OVCAR3 (cell line): ENCODE measurements around the gene TNFAIP6.

DNA sequence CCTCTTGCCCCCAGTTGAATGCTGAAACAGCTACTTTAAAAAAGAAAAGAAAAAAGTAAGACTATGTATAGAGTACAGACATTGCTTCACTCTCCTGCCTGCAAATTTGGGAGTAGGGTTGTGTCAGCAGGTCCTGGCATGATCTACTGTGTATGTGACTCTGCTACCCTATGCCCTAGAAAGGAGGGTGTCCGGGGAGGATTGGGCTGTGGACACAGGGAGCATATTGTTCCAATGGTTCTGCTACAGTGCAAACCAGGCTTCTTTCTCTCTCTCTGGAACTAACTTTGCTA lies 9.9 kb upstream of the ZEB2 start:
- RRBS: no CpG with 5 or more reads among the region's 1 CpG

GRCh38 chr2:145065683-145066671 lies 546.1 kb upstream of the ZEB2 start:
- RRBS: no CpG with 5 or more reads among the region's 8 CpGs

DNA sequence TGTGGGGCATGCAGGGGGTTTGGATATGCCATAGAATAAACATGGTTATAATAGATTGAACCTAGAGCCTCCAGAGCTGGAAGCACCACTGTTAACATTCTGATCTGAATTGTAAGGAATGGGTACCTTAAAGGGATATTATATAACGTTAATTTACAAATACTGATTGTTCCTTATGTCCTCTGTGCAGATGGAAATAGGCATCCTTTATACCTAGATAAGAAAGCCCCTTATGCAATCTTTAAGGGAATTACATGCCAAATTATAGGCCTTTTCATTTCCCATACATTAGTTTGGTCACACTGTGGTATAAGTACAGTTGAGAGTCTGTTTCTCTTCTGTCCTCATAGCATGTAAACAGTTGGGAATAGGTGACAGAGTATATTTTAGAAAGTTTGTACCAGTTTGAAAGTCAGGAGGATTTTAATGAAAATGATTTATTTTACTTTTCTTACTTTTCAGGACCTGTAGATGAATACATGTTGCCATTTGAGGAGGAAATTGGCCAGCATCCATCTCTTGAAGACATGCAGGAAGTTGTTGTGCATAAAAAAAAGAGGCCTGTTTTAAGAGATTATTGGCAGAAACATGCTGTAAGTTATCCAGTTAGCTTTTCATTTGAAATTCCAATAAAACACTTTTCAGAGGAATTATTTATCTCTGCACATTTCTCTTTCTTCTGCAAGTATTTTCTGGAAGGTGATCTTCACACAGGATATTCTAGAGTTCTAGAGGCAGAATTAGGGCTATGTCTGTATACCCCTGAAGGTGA lies 80.9 kb downstream of the ACVR2A start:
- RRBS: no CpG with 5 or more reads among the region's 1 CpG

- RRBS: no CpG with 5 or more reads among the region's 5 CpGs
These were observed 653 bp downstream of the ORC4 start for GRCh38 chr2:148019957-148020210.

GRCh38 chr2:148021192-148021956 lies 483 bp downstream of the MBD5 start:
- RRBS: 0% methylated on average over 2 of the region's 9 CpGs

DNA sequence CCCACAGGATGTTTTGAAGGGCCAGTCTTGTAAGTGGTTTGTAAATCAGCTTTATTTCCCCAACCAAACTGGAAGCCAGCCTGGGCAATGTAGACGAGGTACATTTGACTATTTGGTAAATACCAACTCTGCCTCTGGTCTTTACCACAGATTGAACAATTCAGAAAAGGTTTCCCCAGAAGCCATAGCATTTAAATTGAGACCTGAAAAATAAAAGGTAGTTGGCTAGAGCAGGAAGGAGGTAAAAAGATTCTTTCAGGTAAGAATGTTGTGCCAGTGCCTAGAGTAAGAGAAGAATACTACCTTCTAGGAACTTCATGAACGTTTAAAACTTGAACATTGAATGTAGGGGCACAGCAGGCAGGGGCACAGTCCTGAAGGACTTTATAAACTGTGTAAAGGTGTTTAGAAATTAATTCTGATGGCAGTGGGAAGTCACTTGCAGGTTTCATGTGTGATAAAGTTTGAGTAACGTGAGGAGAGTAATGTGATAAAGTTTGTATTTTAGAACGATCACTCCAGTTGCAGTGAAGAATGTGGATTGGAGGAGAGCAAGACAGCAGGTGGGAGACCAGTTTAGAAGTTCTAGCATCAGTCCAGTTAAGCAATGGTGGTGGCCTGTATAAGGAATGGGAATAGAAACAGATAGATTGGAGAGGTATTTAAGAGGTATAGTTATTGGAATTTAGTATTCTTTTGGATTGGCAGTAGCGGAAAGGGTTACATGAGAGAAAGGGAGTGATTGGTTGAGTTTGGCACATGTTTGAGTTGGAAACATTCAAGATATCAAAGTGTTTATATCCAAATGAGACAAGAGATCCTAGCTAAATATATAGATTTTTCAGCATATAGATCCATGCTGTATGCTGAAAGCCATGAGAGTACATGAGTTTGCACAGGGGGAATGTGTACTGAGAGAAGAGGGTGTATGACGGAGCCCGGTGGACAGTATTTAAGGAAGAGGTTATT lies 77.0 kb downstream of the MBD5 start:
- RRBS: no CpG with 5 or more reads among the region's 7 CpGs

DNA sequence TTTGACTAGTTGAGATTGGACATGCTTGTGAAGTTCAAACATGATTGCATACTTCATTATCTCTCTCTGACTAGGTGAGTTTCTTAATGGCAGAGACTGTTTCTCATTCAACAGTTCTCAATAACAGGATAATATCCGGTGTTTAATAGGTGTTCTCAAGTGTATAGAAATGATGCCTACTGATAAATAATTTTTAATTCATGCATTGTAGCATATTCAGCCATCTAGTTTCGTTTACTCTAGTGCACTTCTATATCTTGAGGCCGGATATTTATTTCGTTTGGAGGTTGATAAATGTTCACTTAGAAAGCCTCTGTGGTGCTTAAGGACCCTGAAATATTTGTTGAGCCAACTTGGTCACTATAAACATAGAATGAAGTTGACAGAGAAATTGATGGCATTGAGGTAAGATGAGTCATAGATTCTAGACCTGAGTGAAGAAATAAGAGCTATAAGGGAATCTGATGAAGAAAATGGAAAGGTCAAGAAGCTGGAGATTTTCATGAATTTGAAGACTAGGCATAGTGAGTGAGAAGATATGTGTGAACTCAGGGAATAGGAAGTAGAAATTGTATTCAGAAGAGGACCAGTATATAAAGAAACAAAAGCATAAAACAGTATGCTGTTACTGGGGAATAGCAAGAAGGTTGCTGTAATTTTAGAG lies 35.8 kb downstream of the EPC2 start:
- RRBS: 88% methylated on average over 1 of the region's 4 CpGs

- RRBS: no CpG with 5 or more reads among the region's 2 CpGs
These were observed 51.6 kb downstream of the EPC2 start for GRCh38 chr2:148696037-148696679.

DNA sequence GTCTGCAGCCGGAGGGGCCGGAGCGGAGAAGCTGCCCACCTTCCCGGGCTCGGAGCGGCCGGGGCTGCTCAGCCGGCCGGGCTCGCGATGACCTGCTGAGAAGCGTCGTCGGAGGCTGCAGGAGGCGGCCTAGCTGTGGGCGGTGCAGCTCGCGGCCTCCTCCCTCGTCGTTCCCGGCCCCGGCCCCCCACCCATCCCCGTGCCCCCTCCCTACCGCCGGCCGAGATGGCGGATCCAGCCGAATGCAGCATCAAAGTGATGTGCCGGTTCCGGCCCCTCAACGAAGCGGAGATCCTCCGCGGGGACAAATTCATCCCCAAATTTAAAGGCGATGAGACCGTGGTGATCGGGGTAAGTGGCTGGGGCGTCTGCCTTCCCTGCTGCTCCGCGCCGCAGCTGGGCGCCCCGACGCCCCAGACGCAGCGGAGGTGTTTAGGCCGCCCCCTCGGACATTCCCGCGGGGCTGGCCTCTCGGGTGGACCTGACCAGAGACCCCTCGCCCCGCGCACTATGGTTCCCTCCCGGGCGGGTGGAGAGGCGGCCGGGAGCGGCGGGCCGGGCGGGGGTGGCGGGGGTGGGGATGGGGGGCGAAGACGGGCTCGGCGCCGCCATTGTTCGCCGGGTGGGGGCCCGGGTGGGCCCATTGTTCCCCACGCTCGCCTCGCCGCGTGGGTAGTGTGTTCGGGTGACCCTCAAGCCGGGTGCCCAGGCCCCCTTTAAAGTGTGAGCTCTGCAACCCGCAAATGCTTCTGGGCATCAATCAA lies 548 bp downstream of the KIF5C start:
- RRBS: 4% methylated on average over 29 of the region's 79 CpGs

DNA sequence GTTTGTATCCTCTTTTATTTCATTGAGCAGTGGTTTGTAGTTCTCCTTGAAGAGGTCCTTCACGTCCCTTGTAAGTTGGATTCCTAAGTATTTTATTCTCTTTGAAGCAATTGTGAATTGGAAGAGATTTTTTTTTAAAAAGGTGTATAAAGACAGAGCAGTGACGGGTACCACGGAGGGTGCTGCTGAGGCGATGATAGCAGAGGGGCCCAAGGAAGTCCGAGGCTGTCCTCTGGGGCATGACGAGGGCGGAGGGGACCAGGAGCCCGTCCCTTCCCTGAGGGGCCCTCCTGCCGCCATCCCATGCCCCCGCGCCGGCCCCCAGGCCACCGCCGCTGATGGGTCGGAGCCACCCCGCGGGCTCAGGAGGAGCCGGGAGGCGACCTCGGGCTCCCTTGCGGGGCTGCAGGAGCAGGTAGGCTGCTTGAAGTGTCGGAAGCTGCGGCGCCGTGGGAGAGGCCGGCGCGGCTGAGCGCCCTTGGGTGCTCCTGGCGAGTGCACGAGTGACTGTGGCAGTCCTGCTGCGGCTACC lies 10.3 kb upstream of the LYPD6 start:
- RRBS: 87% methylated on average over 5 of the region's 32 CpGs

DNA sequence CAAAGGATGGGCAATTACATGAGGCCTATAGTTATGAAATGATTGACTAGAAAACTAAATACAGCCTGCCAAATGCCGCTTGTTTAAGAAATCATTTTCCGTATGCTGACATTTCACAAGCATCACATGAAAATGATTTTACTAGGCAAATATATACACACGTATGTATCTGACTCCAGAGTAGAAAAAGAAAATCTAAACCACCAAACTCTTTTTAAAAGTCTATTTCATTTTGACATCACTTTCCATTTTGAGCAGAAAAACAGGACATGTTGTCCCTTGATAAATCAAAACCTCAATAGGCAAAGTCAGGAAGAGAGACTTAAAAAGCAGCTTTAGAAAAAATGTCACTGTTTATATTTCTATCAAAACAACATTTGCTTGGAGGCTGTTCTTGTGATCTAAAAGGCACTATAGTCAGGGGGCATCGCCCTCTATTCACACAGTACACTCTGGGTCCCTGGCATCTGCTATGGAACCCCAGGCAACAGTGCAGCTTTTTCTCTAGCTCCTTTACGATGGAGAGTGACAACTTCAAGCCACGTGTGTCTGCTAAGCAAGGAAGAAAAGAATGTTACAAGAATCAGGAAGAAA lies 11.4 kb downstream of the RND3 start:
- RRBS: no CpG with 5 or more reads among the region's 6 CpGs

GRCh38 chr2:151357315-151357758 lies at the start of gene TNFAIP6:
TSS of gene TNFAIP6 (plus strand) at chr2:151357592.
- RRBS: no CpG with 5 or more reads among the region's 3 CpGs

- RRBS: no CpG with 5 or more reads among the region's 4 CpGs
These were observed 21.7 kb downstream of the TNFAIP6 start for GRCh38 chr2:151379120-151379413.

DNA sequence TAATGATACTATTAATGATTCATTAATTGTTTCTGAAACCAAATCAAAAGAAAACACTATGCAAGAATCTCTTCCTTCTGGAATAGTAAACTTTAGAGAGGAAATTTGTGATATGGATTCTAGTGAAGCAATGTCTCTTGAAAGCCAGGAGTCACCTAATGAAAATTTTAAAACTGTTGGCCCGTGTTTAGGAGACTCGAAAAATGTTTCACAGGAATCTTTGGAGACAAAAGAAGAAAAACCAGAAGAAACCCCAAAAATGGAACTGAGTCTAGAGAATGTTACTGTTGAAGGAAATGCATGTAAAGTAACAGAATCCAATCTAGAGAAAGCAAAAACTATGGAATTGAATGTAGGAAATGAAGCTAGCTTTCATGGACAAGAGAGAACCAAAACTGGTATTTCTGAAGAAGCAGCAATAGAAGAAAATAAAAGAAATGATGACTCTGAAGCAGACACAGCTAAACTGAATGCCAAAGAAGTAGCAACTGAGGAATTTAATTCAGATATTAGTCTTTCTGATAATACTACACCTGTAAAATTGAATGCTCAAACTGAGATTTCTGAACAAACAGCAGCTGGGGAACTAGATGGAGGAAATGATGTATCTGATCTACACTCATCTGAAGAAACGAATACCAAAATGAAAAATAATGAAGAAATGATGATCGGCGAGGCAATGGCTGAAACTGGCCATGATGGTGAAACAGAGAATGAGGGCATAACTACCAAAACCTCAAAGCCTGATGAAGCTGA lies 55.4 kb downstream of the RIF1 start:
- RRBS: no CpG with 5 or more reads among the region's 5 CpGs

DNA sequence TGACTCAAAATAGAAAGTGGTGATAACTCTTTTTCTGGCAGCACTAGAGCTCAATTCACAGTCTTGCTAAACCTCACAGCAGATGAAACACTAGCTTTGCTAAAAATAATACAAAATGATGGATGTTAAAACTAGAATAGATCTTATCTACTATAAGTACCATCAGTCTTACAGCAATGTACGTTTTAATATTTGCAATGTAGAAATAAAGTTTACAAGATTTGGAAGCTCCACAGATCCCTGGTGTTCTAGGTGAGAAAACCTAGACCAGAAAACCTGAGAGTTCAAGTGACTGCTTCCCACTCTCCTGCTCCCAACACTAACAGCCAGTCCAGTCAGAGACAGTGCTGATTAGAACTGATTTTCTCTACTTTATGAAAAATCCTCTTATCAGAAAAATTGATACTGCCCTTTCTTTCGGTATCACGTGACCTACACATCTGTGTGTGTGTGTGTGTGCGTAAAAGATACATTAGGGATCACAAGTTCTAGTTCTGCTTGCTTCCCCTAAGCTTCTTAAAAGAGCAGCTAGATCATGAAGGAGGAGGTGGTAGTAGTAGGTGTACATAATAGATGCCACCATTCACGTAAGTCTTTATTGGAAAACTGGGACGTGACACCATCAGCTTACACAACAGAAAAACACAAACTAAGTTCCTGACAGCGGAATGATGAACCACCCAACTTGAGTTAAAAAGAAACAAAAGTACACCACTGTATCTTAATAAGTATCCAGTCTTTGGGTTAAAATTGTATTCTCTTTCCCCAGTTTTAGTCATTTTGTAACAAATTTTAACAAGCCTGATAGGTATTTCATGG lies 1.5 kb downstream of the ARL5A start:
- RRBS: no CpG with 5 or more reads among the region's 7 CpGs

GRCh38 chr2:152200473-152201323 lies 25.1 kb upstream of the STAM2 start:
- RRBS: no CpG with 5 or more reads among the region's 8 CpGs

DNA sequence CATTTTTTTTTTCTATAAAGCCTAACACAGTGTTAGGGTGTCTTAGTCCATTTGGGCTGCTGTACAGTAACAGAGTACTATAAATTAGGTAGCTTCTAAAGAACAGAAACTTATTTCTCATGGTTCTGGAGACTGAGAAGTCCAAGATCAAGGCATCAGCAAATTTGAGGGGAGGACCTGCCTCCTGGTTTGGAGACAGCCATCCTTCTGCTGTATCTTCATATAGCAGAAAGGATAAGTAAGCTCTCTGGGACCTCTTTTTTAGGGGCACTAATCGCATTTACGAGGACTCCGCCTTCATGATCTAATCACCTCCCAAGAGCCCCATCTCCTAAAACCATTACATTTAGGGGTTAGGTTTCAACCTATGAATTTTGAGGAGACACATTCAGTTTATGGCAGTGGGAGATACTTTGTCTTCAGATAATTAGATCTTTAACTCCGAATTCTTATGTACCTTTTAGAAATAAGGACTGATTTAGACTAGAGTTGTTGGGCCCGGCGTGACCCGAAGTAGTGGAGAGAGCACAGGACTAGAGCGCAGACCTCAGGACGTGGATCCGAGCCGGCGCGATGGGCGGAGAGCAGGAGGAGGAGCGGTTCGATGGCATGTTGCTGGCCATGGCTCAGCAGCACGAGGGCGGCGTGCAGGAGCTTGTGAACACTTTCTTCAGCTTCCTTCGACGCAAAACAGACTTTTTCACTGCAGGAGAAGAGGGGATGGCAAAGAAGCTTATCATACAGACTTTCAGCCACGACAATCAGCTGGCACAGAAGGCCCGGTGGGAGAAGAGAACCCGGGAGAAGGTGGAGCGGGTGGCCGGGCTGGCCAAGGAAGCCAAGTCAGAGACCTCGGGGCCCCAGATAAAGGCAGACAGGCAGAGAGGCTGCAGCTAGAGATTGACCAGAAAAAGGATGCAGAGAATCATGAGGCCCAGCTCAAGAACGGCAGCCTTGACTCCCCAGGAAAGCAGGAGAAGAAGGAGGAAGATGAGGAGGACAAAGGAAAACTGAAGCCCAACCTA lies 54.4 kb downstream of the FMNL2 start:
- RRBS: 98% methylated on average over 7 of the region's 28 CpGs

DNA sequence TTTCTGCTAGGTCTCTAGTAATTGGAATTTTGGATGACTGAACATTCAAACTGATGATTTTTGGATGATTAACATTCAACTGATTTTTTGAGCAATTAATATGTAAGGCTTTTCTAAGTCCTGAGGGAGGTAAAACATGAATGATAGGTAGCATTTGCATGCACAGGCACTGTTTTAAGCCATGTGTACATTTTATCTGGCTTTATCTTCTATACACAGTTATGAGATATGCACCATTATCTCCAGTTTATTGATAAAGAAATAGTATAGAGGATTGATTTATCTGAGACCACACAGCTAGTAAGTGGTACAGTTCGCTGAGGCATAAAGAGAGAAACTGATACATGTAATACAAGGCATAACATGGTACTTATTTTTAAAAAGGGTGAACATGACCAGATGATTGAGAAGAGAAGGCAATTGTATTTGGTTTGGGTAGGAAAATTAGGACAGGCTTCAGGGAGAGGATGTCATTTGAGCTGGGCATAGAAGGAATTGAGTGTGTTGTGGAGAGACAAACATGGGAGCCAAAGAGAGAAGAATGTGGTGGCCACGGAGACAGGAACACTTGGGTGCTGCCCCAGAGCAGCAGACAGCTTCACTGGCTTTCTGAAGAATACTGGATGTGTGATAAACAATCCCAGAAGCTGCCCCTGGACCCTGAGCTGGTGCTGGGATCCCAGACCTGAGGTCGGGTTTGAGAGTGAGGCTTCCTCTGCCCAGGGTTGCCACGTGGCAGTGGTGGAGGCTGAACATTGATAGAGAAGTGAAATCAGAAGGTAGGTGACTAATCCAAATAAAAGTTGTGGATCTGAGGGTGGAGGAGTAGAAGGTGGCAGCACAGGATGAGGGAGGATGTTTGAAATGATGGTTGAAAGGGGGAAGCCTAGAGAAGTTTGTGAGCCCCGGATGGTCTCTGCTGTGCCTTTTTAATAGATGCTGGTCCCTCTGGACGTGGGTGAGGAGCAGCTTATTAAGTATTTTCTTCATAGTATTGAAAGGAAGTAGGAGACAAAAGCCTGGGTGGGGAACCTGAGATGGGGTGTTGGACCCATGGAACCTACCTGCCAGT lies 63.8 kb downstream of the FMNL2 start:
- RRBS: no CpG with 5 or more reads among the region's 6 CpGs